ENCODE data around the genes SETD4, CBR1 and HLCS.

- PRO-cap: no peak
These were observed 178.1 kb upstream of the RUNX1 start for GRCh38 chr21:35227116-35227773.

DNA sequence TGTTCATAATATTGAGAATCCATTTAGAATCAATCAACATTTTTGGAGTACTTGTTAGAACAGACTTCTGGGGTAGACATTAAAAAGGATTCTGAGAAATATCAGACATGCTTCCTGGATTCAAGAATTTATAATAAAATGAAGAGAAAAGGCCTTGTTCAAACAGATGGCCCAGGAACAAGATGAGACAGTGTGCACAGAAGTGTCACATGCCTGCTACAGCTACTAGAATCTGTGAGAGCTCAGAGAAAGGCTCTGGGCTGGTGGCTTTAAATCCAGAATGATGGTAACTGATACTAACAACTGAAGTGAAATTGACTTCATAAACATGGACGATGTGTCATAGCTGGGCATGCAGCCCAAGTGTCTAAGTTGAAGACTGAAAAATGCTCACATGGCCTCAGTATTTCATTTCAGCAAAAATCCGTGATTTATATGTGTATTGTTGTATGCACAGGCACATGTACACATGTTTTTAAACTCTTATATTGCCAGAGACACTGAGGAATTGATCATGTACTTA lies 208.2 kb upstream of the RUNX1 start:
- PRO-cap: no peak

- PRO-cap: no peak
These were observed 224.3 kb upstream of the RUNX1 start for GRCh38 chr21:35273337-35273837.

DNA sequence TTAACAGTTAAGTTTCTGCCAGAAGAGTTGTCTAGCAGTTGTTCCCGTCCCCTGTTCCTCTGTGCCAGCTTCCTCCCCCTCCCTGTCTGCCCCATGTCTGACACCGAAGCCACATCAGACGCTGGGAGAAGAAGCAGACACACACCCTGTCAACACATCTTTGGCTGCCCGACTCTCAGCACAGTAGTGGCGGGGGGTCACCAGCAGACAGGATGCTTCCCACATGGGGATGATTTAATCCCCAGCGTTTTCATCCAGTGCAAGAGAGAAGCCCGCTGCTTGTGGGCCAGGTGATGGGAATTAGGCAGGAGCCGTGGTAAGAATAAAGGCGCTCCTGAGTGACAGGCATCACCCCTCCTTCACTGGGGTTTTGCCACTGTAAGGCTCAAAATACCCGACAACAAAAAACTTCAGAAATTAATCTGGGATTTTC lies 379.5 kb upstream of the RUNX1 start:
- PRO-cap: no peak

GRCh38 chr21:35852681-35853081 lies 207.6 kb downstream of the SETD4 start:
- PRO-cap: no peak

GRCh38 chr21:35981650-35982000 lies 78.7 kb downstream of the SETD4 start:
- PRO-cap: no peak

DNA sequence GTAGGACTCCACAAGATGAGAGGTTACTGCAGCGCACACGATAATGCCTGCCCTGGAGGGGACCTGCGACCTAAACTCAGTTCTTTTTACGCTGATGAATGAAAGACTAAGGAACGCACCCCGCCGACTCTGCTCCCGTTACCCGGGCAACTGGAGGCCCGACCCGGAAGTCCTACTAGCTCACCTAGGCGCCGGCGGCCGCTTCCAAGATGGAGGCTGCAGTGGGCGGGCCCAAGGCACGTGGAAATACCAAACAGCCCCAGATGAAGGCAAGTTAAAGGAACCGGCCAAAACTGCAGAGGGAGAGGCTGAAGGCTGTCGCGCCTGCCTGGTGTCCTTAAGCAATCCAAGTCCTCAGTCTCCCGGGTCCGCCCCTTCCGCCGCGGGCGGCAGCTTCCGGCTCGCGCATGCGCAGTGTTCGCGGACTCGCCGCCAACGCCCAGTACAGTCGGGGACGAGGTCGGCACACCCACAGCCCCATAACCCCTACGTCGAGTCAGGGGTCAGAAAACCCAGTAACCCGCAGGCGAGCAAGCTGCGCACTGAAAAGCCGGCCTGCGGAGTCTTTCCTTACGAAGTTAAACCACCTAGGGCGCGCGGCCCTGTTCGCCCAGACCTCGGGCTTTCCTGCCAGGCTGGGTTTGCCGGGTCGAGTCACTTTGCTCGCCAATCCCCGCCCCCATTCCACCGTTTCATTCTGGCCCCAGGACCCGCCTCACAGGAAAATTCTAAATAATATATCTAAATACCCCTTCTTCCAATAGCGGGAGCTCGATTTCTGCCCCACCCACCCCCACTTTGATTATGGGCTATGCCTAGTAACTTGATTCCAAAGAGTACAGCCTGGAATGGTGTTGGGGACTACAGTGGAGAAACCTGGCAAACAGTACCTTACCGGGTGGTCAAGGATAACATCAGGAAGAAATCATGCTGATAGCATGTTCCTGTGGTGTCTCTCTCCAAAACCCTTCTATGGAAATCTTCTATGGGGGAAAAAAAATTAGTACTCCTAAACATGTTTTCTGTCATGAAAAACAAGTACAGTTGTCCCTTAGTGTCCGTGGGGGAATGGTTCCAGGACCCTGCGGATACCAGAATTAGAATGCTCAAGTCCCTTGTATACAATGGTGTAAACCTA lies at the start of gene SETD4:
SETD4 (minus strand) TSS at position 364 of the 1,138 bp plus-strand sequence.
- PRO-cap: bidirectional peak, plus-strand start at position 442 of the sequence, minus-strand start at position 364 of the sequence

- PRO-cap: no peak
These were observed 4.0 kb upstream of the CBR1 start for GRCh38 chr21:36065870-36066142.

- PRO-cap: no peak
These were observed at the start of gene CBR1 for GRCh38 chr21:36069617-36070624. Gene CBR1, plus strand, starts transcription at chr21:36070024.

- PRO-cap: no peak
These were observed 2.9 kb downstream of the DOP1B start for GRCh38 chr21:36159428-36159986.

DNA sequence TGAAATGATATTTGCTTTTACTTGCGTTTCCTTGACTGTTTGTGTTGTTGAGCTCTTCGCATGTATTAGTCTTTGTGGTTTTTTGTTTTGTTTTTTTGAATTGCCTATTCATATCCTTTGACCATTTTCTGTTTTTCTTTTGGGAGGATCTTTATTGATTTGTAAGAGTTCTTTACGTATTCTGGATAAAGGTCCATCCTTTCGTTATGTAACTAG lies 1.2 kb downstream of the MORC3 start:
- PRO-cap: no peak

DNA sequence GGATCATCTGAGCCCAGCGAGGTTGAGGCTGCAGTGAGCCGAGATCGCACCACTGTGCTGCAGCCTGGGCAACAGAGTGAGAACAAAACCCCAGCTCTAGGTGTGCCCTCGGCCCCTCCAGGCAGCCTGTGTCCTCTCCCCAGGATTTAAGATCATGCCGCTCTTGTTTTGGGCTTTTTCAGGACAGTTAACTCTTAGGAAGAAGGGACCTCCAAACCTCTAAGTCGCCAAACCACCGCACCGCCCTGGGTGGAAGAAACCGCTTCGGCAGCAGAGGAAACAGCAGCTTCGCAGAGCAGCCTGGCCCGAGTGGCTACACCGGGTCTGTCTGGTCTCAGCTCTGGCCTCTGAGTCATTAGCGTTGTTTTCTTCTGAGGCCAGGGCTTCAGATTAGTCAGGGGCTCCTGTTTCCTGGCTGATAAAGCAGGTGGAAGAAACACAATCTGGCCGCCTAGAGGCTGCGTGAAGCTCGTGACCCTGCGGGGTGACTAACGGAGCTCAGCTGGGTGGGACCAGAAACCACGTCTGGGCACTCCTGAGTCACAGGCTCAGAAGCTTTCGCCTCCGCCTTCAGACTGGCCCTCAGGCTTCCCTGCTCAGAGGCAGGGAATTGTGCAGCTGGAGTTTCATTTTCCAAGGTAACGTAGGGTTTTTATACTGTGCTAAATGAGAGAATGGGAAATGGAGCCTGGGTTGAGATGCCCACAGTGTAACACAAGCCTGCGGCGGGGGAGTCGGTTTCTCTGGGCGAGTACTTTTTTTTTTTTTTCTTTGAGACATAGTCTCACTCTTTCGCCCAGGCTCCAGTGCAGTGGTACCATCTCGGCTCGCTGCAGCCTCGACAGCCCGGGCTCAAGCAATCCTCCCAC lies 44.8 kb downstream of the CHAF1B start:
- PRO-cap: no peak

GRCh38 chr21:36481374-36482235 lies 1.7 kb upstream of the CLDN14 start:
- PRO-cap: no peak

DNA sequence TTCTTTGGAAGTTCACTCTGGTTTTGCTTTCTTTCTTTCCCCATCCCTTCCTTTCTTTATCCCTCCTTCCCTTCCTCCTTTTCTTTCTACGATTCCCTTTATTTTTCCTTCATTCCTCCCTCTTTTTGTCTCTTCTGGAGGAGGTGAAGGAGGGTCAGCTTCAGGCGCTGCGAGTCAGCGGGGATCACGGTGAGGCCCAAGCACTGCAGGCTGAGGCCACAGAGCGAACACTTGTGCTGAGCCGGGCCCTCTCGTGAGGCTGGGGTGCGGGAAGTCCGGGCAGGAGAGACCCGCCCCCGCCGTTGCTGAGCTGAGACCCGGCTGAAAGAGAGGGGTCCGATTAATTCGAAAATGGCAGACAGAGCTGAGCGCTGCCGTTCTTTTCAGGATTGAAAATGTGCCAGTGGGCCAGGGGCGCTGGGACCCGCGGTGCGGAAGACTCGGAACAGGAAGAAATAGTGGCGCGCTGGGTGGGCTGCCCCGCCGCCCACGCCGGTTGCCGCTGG lies 1.6 kb downstream of the SIM2 start:
- PRO-cap: no peak

DNA sequence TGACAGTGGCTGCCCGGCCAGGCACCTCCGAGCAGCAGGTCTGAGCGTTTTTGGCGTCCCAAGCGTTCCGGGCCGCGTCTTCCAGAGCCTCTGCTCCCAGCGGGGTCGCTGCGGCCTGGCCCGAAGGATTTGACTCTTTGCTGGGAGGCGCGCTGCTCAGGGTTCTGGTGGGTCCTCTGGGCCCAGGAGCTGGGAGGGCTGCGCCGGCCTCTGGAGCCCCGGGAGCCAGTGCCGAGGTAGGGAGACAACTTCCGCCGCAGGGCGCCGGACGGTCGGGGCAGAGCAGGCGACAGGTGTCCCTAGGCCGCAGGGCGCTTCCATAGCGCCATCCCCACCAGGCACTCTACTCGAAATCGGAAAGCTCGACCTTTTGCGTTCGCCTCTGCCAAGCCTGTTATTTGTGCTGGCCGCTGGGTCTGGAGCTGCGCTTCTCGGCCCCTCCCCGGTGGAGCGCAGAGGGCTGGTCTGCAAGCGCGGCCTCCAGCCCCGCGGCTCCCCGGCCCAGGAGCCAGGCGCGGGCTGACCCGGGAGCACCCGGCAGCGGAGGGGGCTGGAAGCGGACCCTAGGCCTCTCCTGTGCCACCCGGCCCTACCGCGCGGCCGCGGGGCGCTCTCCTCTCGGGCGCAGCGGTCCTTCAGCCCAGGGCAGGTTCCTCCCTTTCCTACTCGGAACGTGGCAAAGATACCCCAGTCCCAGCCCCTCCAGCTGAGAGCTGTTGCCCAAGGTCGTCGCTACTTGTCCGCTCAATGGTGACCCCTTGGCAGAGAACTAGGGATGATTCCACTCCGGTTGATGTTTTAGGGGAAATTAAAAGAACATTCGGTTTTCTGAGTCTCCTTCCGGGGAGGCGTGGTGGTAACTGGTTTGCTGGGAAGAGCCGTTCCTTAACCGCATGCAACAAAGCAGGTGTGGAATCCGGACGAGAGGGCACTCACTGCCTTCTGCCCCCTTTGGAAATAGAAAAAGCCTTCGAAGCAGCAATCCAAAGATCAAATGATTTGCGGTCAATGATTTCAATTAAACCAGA lies 2.4 kb downstream of the SIM2 start:
- PRO-cap: no peak

DNA sequence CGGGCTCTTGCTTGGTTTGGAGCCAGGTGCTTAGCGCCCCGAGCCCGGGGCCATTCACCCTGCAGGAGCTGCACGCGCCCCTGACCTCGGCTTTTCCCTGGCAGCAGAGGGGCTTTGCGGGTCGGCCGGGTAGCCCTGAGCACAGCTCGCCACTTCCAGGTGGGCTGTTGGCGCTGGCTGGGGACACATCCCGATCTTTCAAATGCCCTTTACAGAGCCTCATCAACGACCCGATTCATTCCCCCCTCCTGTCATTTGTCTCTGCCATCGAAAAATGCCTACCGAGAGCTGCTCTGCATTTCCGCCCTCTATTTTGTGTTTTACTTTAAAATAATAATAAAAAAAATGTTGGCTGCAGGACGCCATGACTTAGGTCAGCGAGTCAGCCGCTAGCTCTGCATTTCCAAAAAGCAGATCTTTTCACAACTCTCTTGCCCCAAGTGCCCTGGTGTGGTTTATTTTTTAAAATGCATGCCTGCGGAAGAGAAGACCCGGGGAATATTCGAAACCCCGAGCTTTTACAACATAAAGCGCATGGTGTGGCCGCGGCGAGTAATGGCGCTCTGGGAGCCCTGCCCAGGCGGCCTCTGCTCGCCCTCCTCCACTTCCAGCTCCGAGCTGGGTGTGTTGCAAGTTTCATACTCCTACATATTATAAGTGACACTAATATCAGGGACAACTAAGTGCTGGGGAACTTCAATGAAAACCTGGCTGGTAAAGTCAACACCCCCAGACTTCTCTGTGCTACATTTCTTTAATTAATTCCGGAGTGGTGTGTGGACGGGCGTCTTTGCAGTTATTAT lies 11.6 kb downstream of the SIM2 start:
- PRO-cap: no peak

DNA sequence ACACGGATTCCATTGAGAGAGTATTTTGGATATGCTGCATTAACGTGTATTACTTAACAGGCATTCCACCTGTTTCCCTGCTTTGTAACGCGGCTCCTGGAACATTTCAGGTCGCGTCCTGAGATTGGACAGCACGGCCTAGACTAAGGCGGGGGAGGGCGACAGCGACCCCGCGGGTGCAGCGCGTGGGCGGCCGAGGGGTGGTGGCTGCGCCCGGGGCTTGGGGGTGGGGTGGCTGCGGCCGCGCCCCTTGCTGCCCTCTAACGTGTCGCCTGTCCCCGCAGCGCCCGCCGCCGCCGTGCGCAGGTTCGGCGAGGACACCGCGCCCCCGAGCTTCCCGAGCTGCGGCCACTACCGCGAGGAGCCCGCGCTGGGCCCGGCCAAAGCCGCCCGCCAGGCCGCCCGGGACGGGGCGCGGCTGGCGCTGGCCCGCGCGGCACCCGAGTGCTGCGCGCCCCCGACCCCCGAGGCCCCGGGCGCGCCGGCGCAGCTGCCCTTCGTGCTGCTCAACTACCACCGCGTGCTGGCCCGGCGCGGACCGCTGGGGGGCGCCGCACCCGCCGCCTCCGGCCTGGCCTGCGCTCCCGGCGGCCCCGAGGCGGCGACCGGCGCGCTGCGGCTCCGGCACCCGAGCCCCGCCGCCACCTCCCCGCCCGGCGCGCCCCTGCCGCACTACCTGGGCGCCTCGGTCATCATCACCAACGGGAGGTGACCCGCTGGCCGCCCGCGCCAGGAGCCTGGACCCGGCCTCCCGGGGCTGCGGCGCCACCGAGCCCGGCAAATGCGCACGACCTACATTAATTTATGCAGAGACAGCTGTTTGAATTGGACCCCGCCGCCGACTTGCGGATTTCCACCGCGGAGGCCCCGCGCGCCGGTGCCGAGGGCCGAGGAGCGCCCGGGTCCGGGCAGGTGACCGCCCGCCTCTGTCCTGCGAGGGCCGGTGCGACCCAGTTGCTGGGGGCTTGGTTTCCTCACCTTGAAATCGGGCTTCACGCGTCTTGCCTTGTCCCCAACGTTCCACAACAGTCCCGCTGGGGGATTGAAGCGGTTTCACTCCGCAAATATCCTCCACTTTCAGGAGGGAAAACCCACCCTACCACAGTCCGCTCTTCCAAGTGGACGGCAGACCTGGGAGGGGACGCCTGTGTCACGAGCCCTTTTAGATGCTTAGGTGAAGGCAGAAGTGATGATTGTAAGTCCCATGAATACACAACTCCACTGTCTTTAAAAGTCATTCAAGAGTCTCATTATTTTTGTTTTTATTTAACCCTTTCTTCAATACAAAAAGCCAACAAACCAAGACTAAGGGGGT lies 48.9 kb downstream of the SIM2 start:
- PRO-cap: no peak

DNA sequence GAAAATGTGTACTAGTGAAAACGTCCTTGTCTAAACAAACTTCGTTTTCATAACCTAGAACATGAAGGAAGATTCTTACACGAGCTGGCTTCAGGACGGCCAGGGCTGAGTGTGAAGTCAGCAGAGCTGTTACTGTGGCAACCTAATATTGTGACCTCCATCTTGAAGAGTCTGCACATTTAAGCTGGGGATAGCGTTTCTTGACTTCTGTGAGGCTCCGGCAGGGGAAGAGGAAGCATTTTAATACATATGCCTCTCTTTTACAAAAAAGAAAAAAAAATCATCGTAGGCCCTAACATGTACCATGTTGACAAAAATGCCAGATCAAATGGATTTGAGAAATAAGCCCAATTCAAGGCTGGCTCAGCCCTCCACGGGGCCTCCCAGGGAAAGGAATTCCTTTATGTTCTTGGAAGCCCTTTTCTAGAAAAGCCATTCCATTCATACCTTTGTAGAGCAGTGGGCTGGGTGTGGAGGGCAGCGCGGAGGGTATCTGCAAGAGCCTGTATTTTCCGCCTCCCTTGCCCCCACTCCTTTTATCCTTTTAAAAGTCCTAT lies 51.1 kb downstream of the SIM2 start:
- PRO-cap: no peak

- PRO-cap: no peak
These were observed at the start of gene HLCS for GRCh38 chr21:36965933-36966998. Gene HLCS, minus strand, starts transcription at chr21:36966669.

DNA sequence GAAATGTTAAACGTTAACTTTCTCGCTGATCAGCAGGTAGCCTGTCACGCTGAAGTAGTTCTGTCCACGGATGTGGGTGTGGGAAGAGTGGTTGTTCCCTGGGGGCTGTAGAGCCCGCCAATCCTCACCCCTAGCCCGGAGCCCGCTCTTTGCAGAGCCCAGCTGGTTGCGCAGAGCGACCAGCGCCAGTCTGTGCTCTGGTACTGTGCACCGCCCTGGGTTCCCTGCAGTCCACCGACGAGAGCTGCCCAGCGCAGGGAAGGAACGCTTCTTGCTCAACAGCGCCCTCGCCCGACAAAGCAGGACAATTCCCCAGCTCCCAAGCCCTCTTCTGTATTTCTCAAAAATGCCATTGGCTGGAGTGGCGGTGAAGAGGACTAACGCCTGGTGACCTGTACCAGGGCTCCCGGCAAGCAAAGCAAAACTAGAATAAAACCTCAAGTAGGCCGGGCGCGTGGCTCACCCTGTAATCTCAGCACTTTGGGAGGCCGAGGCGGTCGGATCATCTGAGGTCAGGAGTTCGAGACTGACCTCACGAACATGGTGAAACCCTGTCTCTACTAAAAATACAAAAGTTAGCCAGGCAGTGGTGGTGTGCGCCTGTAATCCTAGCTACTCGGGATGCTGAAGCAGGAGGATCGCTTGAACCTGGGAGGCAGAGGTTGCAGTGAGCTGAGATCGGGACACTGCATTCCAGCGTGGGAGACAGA lies 3.4 kb downstream of the RIPPLY3 start:
- PRO-cap: no peak